AG04449 (cell line): ENCODE measurements around a stretch of chr1.

- RRBS, result no CpG with 5 or more reads among the region's 4 CpGs
These were observed 1.7 kb downstream of the KIF21B start for GRCh38 chr1:201021677-201022286.

DNA sequence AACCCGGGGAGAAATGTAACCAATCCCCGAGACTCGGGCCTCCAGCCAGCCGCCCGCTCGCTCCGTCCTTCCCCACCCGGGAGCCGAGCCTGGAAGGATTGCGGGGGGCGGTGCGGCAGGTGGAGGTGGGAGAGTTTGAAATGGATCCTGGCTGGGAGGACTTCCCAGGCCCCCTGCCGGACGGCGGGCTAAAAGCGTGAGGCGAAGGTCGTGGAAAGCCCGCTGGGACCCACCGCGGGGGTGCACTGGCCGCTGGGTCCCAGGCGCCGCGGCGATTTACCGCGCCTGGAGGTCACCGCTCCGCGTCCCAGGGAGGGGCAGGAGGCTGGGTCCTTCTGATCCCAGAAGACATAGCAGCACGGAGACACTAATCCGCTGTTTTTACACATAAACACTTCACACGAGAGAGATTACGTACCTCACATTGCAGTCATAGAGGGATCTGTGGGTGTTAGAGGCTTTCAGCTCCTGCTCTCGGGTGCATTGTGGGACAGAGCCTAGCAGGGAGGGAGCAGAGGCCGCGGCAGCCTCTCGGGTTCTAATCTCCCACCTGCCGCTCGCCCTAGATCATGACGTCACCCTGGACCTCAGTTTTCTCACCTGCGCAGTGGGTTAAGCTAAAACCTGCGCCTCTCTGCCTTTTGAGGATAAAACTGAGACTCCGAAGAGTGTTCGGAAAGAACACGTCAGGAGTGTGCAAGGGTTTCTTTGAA is 17.0 kb upstream of the TMEM9 start:
- RRBS, result 1% methylated on average over 12 of the region's 47 CpGs

DNA sequence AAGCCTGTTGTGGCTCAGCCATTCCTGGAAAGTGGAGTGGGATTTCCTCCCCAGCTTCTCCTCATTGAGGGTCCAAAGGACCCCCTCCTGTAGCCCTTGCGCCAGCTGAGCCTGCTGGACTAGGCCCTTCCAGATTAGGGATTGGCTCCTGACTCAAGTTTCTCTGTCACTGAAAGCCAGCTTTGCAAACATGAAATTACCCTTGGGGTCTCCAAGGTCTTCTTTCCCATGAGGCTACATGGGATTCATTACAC is 3.5 kb upstream of the IGFN1 start:
- RRBS, result no CpG with 5 or more reads among the region's 1 CpG

DNA sequence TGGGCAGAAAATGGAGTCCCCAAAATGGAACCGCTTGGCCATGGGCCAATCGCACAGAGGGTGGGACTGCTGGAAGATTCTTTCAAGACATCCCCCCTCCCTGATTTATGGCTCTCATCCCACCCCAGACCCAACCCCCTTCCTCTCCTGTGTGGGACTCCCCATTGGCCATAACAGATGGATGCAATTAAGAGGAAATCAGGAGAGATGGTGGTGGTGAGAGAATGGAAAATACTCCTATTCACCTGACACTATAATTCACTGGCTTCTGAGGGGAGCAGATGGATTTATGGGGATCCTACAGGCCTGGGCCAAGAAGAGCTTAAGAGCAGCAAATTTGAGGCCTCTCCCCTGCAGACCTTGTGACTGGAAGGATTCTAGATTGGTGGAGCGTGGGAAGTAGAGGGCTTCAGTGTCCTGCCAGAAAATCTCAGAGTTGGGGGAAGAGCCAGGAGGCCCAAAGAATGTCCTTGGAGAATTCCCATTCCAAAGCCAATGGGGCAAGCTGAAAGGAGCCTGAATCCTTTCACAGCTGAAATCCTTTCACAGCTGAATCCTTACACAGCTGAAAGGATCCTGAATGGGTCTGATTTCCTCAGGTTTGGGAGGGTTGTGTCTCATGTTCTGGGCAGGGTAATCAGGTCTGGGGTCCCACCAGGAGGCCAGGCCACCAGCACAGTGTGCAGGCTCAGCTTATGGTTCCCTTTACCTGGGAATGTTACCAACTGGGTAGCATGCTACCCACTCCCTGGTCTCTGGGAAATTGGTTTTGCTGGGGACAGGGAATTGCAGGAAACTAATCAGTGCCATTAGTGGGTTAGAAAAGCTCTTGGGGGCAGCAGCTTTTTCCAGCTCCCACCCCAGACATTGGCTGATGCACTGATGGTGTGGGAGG is 1.9 kb downstream of the IGFN1 start:
- RRBS, result no CpG with 5 or more reads among the region's 3 CpGs

GRCh38 chr1:201295684-201296447 is 12.6 kb downstream of the PKP1 start:
- RRBS, result no CpG with 5 or more reads among the region's 9 CpGs

DNA sequence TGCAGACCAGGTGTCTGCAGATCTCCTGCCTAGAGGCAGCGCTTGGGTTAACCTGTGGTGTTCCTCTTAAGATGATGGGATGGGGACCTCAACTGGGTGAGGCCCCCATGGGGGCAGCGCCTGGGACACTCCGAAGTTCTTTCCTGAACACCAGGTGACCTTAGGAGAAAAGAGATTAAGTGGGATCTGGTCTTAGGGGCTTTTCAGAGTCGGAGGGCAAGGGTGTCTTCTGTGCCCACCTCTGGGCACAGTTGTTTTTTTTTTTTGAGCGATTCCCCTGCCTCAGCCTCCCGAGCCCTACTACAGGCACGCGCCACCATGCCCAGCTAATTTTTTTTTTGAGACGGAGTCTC is 21.2 kb downstream of the TNNT2 start:
- RRBS, result no CpG with 5 or more reads among the region's 9 CpGs

- RRBS, result no CpG with 5 or more reads among the region's 4 CpGs
These were observed 5.7 kb upstream of the LAD1 start for GRCh38 chr1:201404848-201405231.

DNA sequence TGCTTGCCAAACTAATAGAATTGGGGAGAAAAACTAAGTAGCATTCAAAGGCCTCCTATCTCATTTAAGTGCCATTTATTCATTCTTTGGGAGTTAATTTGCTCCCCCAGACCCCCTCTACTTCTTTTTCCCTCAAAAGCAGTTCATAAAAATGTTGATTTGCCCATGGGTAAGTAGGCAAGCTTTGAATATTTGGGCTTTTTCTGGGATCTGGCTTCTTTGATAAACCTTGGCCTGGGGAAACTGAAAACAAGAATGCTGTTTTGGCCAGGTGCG is 2.3 kb downstream of the NAV1 start:
- RRBS, result no CpG with 5 or more reads among the region's 1 CpG

DNA sequence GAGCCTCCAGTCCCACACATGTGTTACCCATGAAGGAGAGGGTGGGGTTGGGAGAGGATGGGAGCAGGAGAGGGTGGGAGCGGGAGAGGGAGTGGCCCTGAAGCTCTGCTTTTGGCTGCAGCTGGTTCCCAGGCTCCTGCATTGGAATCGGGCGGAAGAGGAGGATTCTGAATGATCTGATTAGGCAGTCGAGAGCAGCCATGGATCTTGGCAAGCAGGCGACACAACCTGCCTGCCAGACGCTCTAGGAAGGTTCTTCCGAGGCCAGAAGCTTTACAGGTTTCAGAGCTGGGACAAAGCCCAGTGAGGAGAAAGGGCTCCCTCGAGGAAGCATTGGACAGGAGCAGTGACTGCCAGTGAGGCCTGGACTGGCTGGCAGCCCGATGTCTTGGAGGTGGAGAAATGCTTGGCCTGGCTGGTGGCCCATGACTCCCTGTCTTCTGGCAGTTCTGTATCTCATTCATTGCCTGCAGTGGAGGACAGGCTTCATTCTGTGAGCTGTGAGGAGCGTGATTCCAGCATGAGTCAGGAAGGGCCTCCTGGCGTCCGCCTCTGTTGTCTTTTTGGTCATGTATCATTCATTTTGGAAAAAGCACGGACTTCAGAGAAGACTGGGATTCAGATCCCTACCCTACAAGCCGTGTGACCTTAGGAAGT is 132.7 kb upstream of the IPO9 start:
- RRBS, result no CpG with 5 or more reads among the region's 14 CpGs

- RRBS, result no CpG with 5 or more reads among the region's 7 CpGs
These were observed 107.3 kb upstream of the IPO9 start for GRCh38 chr1:201721661-201722071.

DNA sequence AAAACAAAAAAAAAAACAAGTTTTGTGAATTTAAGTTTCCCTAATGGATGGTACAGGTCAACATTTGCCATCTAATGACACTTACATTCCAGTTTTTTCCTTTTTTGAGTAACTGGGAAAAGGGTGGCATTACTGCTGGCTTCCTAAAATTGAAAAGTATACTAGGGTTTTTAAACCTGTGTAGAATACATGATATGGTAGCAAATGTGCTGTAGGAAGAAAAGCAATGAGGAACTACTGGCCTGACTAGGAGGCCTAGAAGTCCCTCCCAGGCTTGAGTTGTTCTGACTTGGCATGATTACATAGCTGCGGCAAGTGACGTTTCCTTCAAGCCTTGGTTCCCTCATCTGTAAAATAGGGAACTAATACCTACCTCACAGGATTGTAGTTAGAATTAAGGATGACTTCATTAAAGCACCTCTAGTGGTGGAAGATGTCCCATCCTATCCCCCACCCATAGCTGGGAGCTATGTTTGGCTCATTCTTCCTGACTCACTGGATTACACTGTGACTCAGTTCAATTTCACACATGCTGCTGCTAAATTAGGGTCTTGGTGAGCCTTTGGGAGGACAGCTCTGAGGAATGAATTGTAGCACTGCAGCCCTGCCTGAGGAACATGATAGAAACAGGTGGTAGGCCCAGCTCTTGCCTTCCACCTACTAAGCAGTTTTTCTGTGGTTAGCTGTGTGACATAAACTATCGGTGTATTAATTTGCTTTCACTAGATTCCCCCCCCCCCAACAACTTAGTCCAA is 6.1 kb upstream of the SHISA4 start:
- RRBS, result no CpG with 5 or more reads among the region's 3 CpGs

- RRBS, result no CpG with 5 or more reads among the region's 14 CpGs
These were observed 11.6 kb downstream of the SHISA4 start for GRCh38 chr1:201899915-201901164.

DNA sequence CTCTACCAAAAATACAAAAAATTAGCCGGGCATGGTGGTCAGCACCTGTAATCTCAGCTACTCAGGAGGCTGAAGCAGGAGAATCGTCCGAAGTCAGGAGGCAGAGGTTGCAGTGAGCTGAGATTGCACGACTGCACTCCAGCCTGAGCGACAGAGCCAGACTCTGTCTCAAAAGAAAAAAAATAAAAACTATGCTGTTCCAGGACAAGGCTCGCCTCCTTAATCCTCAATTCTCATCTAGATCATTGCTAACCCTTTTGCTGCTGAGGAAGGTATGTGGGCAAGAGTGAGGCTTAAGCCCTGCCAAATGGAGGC is 24.7 kb downstream of the SHISA4 start:
- RRBS, result no CpG with 5 or more reads among the region's 6 CpGs

DNA sequence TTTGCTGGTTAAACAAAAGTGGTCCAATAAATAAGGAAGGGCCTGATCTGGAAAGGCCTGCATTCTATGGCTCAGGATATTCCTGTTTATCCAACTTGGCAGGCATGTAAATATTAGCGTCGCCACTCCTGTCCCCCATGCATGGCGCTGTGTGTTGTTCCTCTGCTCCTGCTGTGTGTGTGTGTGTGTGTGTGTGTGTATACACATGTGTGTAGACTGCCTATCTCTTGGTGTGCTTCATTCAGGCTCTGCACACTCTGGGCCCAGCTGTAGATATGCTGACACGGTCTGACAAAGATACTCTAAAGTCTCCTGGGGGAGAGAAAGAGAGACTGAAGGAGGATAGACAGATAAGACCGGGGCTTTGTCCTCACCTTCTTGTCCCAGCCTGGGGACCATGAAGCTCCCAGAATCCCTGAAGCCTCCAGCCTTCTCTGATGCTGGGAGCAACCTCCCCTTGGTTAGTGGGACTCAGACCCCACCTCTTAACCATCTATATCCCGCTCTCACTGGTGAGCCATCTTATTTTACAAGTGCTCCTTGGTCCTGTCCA is 6.7 kb downstream of the LMOD1 start:
- RRBS, result no CpG with 5 or more reads among the region's 6 CpGs

DNA sequence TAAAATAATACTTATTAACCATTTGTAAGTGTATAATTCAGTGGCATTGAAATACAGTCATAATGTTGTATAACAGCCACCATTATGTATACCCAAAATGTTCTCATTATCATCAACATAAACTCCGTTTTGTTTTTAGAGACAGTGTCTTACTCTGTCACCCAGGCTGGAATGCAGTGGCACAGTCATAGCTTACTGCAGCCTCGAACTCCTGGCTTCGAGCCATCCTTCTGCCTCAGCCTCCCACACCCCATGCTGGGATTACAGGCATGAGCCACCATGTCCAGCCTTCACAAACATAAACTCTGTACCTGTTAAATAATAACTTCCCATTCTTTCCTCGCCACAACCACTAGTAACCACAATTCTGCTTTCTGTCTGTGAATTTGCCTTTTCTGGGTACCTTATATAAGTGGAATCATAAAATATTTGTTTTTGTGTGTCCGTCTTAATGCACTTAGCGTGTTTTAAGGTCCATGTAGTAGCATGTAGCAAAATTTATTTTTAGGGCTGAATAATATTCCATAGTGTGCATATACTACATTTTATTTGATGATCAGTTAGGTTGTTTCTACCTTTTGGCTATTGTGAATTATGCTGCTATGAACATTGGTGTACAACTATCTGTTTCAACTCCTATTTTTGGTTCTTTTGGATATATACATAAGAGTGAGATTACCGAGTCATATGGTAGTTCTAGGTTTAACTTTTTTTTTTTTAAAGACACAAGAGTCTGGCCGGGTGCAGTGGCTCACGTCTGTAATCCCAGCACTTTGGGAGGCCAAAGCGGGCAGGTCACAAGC is 11.6 kb upstream of the RNPEP start:
- RRBS, result no CpG with 5 or more reads among the region's 10 CpGs

- RRBS, result no CpG with 5 or more reads among the region's 5 CpGs
These were observed 6.9 kb downstream of the RNPEP start for GRCh38 chr1:201989134-201989932.

DNA sequence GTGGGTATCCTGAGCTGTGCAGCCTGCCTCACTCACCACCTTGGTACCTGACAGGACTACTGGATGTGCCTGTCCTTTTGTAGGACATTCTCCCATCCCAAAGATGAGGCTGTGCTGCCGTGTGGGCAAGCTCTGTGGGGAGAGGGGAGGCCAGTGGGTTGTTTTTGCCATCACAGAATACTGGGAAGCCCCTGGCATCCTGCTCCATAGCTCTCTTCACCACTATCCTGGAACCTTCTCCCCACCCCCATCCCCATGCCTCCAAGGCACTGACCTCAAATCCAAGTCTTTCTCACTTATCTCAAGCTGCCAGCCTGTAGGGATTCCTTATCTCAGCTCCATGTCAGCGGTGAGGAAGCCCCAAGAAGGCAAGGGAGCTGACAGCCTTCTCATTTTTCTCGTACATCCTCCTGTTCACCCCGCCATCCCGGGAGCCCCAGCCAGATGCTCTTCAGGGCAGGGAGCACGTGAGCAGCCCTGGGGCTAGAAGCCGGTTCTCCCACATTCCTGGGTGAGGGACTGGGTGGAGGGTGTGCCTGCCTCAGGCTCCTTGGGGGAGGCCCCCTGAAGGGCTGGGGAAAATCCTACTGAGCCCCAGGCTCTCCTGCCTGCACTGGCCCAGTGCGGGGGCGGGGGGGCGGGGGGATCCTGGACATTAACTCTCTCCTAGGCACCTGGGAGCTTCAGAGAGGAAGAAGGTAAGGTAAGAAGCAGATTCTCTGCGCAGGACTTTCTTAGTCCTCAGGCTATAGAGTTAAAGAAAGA is 2.4 kb upstream of the ELF3 start:
- RRBS, result 15% methylated on average over 3 of the region's 11 CpGs

GRCh38 chr1:202042162-202042484 is 31.7 kb downstream of the ELF3 start:
- RRBS, result no CpG with 5 or more reads among the region's 5 CpGs

DNA sequence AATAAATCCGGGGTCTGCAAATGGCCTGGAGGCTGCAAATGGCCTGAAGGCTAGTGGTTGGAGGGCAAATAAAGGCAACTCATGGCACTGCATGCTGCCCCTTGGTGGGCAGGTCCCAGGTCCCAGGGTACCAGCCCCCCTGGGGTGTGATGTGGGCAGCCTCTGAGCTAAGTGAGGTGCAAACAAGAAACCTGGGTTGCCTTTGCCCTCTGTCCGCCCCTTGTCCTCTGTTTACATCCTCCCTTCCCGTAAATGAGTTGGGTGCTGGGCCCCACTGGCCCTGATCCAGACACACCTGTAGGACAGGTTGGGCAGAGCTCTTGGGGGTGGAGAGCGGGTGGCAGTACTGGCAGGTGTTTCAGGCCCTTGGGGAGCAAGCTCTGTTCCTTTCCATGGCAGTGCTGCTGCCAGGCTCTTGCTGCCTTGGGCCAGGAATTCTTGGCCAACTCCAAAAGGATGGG is 35.8 kb downstream of the ELF3 start:
- RRBS, result no CpG with 5 or more reads among the region's 4 CpGs

GRCh38 chr1:202105431-202106156 is 17.1 kb upstream of the GPR37L1 start:
- RRBS, result no CpG with 5 or more reads among the region's 9 CpGs